Bronchial epithelial cell (primary cell): Measurements from ENCODE around the gene IL1RAPL2.

DNA sequence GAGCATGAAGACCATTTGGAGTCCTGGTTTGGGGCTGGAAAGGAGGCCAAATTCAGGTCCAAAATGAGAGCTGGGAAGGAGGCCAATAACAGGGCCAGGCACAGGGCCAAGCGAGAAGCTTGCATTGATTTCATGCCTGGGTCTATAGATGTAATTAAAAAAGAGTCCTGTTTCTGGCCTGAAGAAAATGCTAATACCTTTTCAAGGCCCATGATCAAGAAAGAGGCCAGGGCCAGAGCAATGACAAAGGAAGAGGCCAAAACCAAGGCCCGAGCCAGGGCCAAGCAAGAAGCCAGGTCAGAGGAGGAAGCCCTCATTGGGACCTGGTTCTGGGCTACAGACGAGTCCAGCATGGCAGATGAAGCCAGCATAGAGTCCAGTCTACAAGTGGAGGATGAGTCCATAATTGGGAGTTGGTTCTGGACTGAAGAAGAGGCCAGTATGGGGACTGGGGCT is 3.6 kb downstream of the GPRASP1 start:
- RRBS, 2 experiments, result no CpG with 5 or more reads among the region's 3 CpGs

DNA sequence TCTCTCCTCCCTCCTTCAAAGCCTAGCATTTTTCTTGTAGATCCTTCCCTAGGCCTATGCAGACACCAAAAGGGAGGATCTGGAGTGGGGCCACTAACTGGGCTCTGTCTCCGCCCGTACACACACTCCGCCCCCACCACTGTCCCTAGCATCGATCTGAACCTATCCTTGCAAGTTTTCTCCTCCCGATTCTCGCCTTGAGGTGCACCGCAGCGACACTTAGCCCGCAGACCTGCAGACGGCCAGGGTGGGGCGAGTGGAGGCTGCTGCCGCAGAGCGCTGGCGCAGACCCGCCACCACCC is 8.3 kb upstream of the TCEAL9 start:
- RRBS, 2 experiments, result no CpG with 5 or more reads among the region's 15 CpGs

- RRBS, 2 experiments, result no CpG with 5 or more reads among the region's 16 CpGs
Observed at GRCh38 chrX:103664274-103664808, 22.2 kb downstream of the MORF4L2 start.

- RRBS, 2 experiments, result no CpG with 5 or more reads among the region's 8 CpGs
Observed at GRCh38 chrX:103676599-103677436, 9.7 kb downstream of the MORF4L2 start.

- RRBS, 2 experiments, result no CpG with 5 or more reads among the region's 2 CpGs
Observed at GRCh38 chrX:104135565-104136207, 21.1 kb downstream of the SLC25A53 start.

- RRBS, 2 experiments, result no CpG with 5 or more reads among the region's 1 CpG
Observed at GRCh38 chrX:104140093-104140556, 16.7 kb downstream of the SLC25A53 start.

DNA sequence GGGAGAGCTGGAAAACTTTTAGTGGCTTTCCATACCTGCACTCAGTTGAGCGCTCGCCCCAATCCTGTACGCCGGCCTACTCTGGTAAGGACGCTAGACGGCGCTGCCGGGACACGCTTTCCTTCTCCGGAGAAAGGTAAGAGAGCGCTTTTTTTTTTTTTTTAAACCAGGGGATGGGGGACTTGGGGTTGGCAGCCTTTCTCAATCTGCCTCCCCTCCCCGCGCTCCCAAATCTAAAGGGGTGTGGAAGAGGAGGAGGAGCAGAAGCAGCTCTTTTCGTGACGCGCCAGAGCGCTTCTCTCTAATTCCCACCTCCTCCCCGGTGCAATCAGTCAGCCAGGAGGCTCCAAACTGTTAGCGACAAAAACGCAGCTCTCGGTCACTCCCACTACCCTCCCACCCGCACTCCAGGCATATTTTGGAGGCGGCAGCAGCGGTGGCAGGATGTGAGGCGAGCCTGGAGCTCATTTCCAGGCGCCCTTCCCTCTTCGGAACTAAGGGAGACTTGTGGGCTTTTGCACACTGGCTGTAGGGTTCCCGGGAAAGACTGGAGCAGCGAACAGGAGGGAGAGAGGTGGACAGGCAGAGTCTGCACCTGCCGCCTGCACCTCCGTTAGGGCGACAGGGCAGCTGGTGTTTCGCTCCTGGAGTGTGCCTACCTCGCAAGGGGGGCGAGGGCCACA is at the start of gene IL1RAPL2:
Gene IL1RAPL2 (plus strand): TSS at position 331 of the 683 bp plus-strand sequence.
- RRBS, 2 experiments, result no CpG with 5 or more reads among the region's 35 CpGs

GRCh38 chrX:105614432-105614782 is 207.9 kb upstream of the NRK start:
- RRBS, 2 experiments, result no CpG with 5 or more reads among the region's 2 CpGs

- RRBS, 2 experiments, result no CpG with 5 or more reads among the region's 4 CpGs
Observed at GRCh38 chrX:106933460-106933978, 13.3 kb downstream of the CLDN2 start.

GRCh38 chrX:106998968-106999925 is 765 bp downstream of the MORC4 start:
- RRBS, 2 experiments, result under 1 to 10% methylated on average over 32 of the region's 84 CpGs

GRCh38 chrX:107678696-107679678 is 50.7 kb downstream of the PRPS1 start:
- RRBS, 2 experiments, result no CpG with 5 or more reads among the region's 6 CpGs

DNA sequence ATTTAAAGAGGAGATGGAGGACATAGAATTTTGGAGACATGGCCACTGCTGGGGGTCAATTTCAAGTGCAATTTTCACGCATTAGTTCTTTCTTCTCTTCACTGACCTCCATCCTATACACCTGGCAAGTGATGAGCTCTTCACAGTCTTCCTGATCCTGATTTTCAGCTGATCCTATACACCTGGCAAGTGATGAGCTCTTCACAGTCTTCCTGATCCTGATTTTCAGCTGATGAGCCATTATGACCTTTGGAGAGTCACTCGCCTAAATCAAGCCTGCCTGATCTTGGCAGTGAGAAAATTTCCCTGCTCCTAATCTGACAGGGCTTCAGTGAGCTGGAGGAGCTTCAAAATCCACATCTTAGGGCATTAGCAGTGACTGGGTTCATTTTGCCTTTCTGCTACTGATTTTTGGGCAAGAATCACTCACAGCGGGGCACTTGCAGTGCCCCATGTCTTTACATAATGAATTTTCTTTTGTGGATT is 14.1 kb downstream of the TSC22D3 start:
- RRBS, 2 experiments, result no CpG with 5 or more reads among the region's 3 CpGs

DNA sequence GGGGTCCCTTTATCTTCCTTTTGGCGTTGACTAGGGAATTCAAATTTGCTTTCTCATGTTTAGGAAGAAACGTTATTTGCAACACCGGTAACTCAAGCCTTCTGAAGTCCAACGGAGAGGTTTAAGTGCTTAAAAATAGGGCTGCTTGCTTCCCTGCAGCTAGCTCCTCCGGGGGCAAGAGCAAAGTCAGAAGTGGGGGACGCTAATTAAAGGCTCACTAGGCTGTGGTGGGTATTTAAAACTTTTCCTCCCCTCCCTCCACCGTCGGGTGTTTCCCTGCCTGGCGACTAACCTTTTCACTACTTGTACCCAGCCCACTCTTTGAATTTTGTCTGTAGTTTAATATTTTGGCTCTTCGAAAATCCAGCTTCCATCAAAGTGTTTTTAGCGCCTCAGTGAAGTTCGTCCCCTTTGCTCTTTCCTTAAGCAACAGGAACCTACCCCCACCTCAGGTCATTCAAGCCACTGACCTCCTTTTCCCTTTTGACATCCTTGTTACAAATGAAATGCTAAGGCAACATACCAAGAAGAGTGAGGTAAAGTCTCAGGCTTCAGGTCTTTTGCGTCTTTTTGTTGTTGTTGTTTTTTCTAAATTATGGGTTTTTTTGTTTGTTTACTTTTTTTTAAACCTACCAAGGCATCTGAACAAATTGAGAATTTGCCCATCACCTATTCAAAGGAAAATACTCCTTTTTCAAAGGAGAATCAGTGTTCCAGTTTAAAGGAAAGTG is 805 bp downstream of the COL4A5 start:
- RRBS, 2 experiments, result 3 to 15% methylated on average over 3 of the region's 13 CpGs

DNA sequence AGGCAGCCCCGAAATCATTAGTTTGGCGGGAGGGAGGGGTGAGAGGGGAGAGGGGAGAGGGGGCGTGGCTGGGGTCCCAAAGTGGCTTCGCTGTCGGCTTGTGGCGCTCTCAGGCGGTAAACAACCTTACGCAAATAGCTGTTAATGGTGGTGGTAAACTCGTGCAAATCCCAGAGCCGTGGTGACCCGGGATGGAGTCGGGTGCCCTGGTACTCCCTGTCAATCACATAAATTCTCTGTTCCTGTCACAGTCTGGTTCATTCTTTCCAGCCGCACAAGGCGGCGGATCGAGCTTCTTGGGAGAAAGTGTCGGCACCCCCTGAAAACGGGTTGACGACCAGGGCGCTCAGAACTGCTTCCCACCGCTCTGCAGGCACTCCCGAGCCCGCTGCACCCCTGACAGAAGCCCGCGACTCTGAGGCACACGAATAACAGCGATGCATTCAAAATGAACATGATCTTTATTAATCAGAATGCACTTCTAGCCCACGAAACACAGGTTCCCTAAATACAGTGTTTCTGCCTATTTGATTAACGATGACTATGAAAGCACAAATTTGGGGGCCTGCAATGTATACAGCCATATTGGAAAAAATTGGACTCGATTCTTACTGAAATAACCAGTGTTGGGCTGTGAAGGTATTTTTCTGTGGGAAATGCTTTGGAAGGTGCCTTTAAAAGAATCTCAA is 795 bp upstream of the IRS4 start:
- RRBS, 2 experiments, result no CpG with 5 or more reads among the region's 30 CpGs

- RRBS, 2 experiments, result no CpG with 5 or more reads among the region's 4 CpGs
Observed at GRCh38 chrX:109739794-109740455, 6.9 kb upstream of the ACSL4 start.

DNA sequence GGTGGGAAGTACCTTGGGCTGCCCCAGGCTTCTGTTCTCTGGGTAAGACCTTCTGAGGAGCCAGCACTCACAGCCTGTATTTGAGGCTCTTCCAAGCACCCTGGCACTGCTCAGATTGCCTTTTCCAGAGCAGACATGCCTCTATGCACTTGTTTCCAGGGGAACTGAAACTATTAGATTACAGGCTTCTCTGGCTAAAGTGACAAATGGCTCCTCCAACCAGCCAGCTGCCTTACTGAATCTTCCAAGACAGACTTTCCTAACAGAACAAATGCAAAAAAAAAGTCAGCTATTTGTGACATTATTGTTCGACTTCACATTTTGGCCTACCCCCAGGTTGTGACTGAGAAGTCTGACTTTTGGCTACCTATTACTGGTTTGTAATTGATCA is 111.4 kb upstream of the ACSL4 start:
- RRBS, 2 experiments, result no CpG with 5 or more reads among the region's 1 CpG

DNA sequence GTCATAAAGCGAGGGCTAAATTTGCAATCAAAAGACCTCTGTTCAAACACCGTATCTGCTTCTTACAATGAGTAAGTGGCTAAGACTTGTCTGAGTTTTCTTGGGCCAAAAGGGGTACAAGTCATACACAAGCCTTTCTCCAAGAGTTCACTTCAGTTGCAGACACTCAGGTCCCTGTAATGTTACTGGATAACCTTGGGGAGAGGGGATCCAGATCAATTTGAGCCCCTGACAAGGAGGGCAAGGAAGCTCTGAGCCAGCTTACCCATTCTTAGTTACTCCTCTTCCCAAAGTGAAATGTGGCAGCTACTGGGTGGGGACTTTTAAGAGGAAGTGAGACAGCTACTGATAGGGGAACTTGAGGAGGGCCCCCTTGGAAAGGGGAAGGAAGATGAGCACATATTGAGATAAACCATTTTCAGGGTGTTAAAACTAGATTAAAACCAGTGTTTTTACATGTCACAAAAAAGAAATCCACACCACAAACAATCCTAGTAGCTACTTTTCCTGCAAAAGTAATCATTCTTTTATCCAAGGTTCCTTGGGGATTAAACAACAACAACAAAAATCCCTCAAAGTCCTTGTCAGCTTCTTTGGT is 113.8 kb upstream of the TMEM164 start:
- RRBS, 2 experiments, result no CpG with 5 or more reads among the region's 2 CpGs

- RRBS, 2 experiments, result no CpG with 5 or more reads among the region's 7 CpGs
Observed at GRCh38 chrX:110163359-110164208, 154.3 kb downstream of the AMMECR1 start.

DNA sequence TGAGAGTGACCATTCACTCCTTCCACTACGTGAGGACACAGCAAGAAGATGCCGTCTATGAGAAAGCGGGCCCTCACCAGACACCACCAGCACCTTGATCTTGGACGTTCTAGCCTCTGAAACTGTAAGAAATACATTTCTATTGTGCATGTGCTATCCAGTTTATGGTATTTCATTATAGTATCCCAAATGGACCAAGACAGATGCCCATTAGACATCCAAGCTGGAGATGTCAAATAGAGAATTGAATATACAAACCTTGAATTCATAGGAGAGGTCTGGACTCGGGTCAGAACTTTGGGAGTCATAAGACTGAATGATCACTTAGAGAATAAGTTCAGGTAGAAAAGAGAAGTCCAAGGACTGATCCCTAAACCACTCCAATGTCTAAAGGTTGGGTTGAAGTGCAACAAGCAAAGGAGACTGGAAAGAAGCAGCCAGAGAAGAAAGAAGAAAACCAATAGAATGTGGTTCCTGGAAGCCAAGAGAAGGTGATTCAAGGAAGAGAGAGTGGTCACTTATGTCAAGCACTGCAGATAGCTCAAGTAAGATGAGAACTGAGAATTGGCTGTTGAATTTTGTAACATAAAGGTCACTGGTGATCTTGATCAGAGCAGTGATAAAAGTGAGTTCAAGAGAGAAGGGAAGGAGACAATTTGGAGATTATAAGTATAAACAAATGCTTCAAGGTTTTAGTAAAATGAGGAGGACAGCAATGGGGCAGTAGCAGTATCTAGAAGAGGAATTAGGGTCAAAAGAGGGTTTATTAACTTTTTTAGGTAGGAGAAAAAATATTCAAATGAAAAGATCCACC is 97.9 kb upstream of the PAK3 start:
- RRBS, 2 experiments, result no CpG with 5 or more reads among the region's 5 CpGs

DNA sequence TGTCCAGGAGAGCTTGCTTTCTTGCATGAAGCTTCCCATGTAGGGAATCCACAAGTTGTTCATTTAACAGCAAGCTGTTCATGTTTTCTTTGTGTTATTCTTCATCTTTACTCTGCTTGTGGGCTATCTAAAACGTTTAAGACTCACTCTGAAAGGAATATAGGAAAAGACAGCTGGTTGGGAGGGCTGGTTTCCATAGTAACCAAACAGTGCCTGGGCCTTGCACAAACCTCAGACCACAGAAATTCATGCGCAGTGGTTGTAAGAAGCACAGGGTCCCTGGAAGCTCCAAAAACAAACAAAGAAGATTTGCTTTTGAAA is 7.7 kb downstream of the SERTM2 start:
- RRBS, 2 experiments, result no CpG with 5 or more reads among the region's 2 CpGs